Colon Carcinoma Metastatic in the Lung (tissue), 2 donors: ENCODE results near the gene DPY30.

DNA sequence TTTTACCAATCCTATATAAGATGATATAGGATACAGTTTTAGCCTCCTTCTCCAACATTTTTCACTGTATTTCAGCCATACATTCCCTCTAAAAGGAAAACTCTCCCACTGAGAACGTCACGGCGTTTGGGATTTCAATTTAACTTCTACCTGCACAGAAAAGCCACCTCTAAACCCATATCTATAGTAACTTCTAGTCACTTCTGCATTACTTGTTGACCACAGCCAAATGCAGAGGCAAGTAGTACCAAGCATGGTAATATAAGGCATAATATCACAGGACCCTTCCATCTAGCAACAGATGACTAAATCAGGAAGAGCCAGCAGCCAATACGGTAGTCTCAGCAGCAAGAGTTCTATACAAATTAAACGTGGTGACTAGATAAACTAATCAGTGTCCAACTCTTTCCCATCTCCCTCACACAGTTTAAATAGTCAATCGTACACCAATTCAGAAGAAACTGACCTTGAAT is 30.2 kb downstream of the MEMO1 start:
- PRO-cap, 2 experiments, result no peak in any of the 2 experiments

DNA sequence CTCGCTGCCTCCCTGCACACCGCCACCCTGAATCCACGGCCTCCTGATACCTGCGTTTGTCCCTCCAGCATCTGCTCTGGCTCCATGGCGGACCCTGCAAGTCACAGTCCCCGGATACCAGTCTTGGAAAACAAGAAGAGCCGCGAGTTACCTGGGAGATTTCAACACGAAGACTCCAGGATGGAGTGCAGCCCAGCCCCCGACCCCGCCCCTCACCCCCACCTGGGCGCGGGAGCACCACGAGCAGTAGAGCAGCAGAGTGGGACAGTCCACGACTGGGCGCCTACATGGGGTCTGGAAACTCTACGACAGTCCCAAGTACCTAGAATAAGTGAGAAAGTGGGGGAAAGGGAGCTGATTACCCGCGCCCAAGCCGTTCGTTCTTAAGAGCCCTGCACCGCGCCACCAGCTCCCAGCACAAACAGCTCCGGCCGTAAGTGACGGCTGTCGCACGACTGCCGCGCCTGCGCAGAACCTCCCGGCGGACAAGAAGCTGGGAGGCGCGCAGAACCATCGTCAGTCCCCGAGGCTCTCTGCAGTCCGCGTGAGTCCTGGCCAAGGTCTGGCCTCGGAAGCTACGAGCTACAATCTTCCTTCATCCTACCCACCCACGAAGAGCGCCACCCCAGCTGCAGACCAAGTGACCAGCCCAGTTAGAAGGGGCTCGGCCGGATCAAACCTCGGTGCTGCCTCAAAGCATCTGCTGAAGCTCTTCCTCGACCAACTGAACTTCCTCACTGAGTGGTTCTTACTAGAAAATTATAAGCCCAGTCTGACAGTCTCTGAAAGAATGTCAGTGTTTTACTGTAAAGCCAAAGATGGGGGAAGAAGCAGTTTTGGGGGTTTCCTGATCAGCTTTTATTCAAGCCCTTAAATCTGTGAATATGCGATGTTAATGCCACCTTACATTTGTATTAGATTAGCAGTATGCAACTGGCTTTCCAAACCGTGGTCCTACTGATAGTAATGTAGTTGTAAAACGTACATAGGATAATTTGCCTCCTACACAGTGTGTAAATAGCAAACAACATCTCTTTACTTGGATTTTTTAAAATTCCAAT is at the start of gene DPY30:
Gene DPY30, minus strand, starts transcription at position 435 of the 1,061 bp plus-strand sequence.
- PRO-cap, 2 experiments, result peak in 2 of 2 experiments; most common plus-strand start position 488 of the sequence (in 1); most common minus-strand start position 435 of the sequence (in 2)

- PRO-cap, 2 experiments, result no peak in any of the 2 experiments
Measured at GRCh38 chr2:32136172-32137313, 29.1 kb upstream of the SLC30A6 start.

DNA sequence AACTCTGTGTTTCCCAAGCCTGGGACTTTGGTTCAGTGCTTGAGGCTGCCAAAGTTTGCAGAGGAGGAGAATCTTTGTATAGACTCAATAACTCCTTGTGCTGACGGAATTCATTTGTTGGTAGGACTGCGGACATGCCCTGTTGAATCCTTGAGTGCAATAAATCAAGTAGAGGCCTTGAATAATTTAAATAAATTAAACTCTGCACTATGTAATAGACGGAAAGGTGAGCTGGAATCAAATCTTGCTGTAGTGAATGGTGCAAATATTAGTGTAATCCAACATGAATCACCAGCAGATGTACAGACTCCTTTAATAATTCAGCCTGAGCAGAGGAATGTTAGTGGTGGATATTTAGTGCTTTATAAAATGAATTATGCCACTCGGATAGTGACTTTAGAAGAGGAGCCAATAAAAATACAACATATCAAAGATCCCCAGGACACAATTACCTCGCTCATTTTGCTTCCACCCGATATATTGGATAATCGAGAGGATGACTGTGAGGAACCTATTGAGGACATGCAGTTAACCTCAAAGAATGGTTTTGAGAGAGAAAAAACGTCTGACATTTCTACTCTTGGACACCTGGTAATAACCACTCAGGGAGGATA is 58.7 kb downstream of the BIRC6 start:
- PRO-cap, 2 experiments, result no peak in any of the 2 experiments

DNA sequence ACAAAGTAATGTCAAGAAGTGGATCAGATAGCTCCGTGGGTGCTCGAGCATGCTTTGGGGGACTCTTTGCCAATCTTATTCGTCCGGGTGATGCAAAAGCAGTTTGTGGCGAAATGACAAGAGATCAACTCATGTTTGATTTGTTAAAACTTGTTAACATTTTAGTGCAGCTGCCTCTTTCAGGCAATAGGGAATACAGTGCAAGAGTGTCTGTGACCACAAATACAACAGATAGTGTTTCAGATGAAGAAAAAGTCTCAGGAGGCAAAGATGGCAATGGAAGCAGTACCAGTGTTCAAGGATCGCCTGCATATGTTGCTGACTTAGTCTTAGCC is 128.2 kb upstream of the TTC27 start:
- PRO-cap, 2 experiments, result no peak in any of the 2 experiments

- PRO-cap, 2 experiments, result no peak in any of the 2 experiments
Measured at GRCh38 chr2:32768919-32769694, 141.3 kb downstream of the TTC27 start.

DNA sequence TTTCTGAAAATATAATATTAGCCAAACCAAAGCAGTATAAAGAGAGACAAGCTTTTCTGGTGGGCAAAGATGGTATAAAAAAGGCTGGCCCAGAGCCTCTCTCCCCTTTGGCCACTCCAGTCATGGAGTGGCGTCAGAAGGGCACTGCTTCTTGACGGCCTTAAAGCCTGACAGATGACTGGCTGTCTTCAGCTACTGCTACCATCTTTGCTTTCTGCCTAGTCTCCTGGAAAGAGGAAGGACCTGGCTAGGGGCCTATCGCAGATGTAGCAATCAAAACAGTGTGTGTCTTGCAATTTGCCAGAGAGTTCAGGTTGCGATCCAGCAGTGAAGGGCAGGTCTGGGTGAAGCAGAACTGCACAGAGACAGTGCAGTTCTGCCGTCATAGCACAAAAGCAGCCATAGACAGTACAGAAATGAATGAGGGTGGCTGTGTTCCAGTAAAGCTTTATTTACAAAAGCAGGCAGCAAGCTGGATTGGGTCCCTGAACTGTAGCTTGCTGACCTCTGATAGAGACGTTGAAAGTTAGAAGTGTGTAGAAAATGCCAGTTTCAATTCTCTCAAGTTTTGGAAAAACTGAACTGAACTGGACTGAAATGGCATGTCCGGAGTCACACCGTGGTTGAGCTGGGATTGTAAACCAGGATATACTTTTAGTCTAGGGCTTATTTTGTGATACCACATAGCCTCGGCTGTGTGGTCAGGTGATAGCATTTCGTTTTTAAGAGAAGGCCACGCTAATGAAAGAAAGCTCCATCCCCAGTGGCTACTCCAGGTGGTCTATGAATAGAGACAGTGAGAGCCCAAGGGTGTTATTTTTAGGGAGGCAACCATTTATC is 186.7 kb downstream of the LTBP1 start:
- PRO-cap, 2 experiments, result no peak in any of the 2 experiments

DNA sequence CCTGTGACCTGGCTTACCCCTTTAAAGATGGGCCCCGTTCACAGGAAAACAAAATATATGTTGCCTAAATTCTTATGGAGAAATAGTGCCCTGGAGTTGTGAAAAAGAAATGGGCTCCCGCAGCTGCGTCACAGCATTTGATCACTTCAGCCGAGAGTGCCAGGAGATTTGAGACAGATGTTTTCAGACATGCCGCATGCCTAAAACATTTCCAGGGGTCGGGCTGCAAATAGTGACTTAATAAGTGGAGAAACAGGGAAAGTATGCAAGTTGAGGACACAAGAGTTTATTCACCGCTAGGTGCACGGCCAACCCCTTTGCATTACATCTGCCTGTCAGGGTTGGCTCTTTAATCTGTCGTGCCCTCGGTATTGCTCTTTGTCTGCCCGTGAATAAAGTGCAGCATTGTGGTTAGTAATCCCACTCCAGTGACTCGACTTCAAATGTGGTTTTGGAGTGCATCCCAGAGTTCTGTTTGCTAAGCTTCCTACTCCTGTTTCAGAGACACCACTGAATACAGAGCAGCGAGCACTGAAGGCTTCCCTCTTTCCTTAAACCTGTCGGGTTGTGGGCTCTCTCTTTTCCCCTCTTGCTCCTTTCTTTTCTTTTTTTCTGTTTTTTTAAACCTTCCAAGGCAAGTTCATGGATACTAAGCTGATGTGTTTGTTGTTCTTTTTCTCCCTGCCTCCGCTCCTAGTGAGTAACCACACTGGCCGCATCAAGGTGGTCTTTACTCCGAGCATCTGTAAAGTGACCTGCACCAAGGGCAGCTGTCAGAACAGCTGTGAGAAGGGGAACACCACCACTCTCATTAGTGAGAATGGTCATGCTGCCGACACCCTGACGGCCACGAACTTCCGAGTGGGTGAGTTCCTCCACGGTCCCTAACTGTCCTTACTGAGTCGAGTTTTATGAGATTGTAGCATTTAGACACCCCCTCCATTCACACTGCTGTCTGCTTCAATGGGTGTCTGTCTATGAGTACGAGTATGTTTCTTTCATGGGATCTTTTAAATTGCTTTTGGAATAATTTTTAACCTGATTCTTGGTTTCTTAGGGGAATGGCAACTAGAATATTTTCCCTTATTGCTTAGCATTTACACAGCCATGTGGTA is 187.7 kb downstream of the LTBP1 start:
- PRO-cap, 2 experiments, result peak in 2 of 2 experiments; most common plus-strand start position 510 of the sequence (in 2)

- PRO-cap, 2 experiments, result no peak in any of the 2 experiments
Measured at GRCh38 chr2:33212015-33212496, 264.4 kb upstream of the RASGRP3 start.

GRCh38 chr2:33336296-33336871 is 140.1 kb upstream of the RASGRP3 start:
- PRO-cap, 2 experiments, result no peak in any of the 2 experiments

- PRO-cap, 2 experiments, result no peak in any of the 2 experiments
Measured at GRCh38 chr2:33444874-33445517, 31.5 kb upstream of the RASGRP3 start.

GRCh38 chr2:33530182-33531284 is 54.1 kb downstream of the RASGRP3 start:
- PRO-cap, 2 experiments, result no peak in any of the 2 experiments

- PRO-cap, 2 experiments, result no peak in any of the 2 experiments
Measured at GRCh38 chr2:33552698-33553276, 46.3 kb downstream of the FAM98A start.

- PRO-cap, 2 experiments, result peak in 2 of 2 experiments; most common plus-strand start chr2:36059917 (in 2)
Measured at GRCh38 chr2:36059699-36060250, 295.8 kb upstream of the CRIM1 start.

DNA sequence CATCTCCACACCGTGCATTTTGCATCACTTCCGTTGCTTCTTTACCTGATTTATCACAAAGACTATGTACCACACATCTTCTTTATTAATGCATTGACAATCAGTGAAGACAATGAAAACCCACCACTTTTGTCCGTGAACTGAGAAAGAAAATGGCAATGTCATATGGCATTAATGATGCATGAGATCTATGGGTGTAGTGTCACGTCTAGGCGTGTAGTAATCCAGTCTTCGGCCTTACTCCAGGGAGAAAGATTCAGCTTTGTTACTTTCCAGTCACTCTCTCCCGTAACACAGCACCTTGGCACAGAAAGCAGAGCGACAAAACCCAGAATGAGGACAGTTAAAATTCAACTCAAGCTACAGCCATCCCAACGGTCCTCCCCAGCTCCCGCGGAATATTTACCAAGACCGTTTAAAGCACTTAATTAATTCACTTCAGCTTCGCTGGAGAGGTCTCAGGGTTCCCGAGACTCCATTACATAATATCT is 851 bp upstream of the CRIM1 start:
- PRO-cap, 2 experiments, result no peak in any of the 2 experiments

GRCh38 chr2:36393333-36393977 is 37.9 kb downstream of the CRIM1 start:
- PRO-cap, 2 experiments, result no peak in any of the 2 experiments

DNA sequence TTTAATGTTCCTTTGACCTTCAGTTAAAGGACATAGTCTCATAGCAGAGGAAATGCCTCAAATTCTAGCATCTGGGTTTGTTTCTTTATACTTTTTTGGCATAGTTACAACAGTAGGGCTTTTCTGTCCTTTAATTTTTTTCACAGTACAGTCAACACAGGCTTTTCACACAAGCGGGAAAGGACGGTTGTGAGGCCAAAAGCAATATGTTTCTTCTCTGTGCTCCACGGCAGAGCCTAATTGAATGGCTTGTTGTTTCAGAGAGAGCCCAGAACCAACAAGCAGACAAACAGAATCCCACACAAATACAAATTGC is 57.7 kb downstream of the CRIM1 start:
- PRO-cap, 2 experiments, result no peak in any of the 2 experiments

DNA sequence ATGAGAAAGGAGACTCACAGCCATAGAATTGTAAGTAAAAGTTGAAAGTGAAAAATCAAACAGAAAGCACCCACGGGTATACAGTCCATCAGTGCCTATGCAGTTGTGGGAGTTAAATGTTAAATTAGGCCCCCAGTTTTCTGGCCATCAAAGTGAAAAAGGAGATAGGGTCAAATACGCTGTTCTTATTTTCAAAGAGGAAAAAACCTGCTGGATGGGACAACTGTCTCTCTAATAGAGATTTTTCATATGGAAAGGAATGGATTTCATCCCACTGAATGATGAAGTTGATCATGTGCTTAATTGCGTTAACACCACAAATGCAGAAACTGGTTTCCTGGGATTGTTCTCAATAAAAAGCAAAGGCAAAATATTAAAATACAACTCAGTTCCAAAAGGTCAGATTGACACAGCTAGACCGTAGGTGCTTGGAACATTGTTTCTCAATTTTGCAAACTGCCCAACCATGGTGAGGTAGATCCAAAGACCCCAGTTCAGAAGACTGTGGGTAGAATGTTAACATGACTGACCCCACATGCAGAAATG is 112.1 kb downstream of the CRIM1 start:
- PRO-cap, 2 experiments, result no peak in any of the 2 experiments

- PRO-cap, 2 experiments, result no peak in any of the 2 experiments
Measured at GRCh38 chr2:36472987-36473580, 117.5 kb downstream of the CRIM1 start.

DNA sequence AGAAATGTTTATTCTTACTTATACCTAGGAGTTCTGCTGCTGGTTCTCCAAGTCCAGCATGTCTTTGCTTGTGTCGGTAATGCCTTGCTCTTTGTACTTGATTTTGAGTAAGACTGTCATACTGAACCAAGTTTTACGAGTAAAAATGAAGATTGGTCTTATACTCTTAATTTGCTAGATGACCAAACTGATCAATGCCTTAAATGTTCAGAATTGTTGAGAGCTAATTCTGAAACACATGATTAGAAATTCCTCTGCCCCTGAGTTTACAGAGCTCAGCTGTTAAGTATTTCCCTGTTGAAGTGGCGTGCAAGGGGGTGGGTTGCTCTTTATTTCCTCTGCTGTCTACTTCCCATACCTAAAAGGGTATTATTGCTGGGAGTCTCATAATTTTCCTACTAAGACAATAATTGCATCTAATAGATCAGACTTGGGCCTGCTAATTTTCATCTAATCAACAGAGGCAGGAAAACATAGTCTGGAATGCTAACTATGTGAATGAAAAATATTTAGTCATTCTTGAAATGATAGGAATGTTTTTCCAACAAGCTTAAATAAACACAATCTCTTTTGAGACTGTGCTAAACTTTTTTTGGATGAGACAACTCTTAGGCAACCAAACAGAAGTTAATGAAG is 111.5 kb downstream of the FEZ2 start:
- PRO-cap, 2 experiments, result no peak in any of the 2 experiments